Fallopian tube (tissue), 1 donor: ENCODE measurements around a stretch of chr11.

- PRO-cap, result no peak
These were observed 29.4 kb downstream of the PPP2R1B start for GRCh38 chr11:111736851-111737161.

DNA sequence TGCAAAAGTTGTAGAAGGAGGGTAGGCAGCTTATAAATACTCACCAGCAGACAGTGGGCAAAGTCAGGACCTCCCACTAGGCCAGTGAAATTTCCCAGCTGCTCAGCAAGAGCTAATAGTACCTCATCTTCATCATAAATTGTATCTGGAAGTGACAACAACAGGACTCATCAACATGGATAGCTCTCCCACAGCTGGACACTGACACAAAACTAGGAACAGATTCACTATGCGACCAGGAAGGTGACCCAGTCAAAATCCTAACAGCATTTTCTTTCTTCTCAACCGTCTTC, 1.5 kb downstream of the PPP2R1B start:
- PRO-cap, result no peak

- PRO-cap, result unidirectional peak, plus-strand start at chr11:111765566; unidirectional peak, plus-strand start at chr11:111765674
These were observed 523 bp downstream of the PPP2R1B start for GRCh38 chr11:111765494-111766237.

GRCh38 chr11:111908170-111908968, 3.2 kb downstream of the CRYAB start:
- PRO-cap, result no peak

- PRO-cap, result bidirectional peak, plus-strand start at chr11:111914309, minus-strand start at chr11:111914187
These were observed 1.4 kb downstream of the HSPB2 start for GRCh38 chr11:111913910-111914451.

GRCh38 chr11:111944635-111945170, 7.6 kb downstream of the DIXDC1 start:
- PRO-cap, result no peak

- PRO-cap, result bidirectional peak, plus-strand start at chr11:111977209, minus-strand start at chr11:111977111
These were observed 40.3 kb downstream of the DIXDC1 start for GRCh38 chr11:111977167-111978057.

- PRO-cap, result unidirectional peak, plus-strand start at chr11:111982236
These were observed 43.0 kb upstream of the DLAT start for GRCh38 chr11:111981671-111983068.

DNA sequence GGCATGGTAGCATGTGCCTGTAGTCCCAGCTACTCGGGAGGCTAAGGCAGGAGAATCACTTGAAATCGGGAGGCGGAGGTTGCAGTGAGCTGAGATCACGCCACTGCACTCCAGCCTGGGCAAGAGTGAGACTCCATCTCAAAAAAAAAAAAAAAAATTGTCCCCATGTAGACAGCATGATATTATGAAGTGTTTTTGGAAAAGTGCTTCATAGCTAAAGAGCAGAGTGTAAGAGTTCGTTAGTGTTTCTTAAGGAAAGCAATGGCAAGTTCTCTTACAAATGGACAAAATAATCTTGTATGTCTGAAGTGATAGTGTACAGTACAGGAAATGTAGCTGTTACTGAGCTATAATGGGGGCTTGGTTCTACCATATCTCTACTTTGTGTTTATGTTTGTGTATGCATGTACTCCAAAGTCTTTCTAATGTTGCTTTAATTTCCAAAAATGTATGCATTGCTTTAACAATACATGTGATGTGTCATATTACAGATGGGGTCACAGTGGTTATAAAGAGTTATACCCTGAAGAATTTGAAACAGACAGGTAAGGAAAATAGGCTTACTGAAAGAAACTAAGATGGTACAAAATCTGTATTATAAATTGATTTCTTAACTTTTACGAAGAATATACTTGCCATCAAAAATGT, 4.9 kb downstream of the TIMM8B start:
- PRO-cap, result no peak

- PRO-cap, result no peak
These were observed 1.3 kb downstream of the BCO2 start for GRCh38 chr11:112176540-112177145.

- PRO-cap, result no peak
These were observed 3.0 kb upstream of the PTS start for GRCh38 chr11:112223241-112223602.

GRCh38 chr11:112270544-112270988, 9.9 kb upstream of the PLET1 start:
- PRO-cap, result unidirectional peak, plus-strand start at chr11:112270772

- PRO-cap, result no peak
These were observed 208.0 kb upstream of the PLET1 start for GRCh38 chr11:112468706-112469066.

DNA sequence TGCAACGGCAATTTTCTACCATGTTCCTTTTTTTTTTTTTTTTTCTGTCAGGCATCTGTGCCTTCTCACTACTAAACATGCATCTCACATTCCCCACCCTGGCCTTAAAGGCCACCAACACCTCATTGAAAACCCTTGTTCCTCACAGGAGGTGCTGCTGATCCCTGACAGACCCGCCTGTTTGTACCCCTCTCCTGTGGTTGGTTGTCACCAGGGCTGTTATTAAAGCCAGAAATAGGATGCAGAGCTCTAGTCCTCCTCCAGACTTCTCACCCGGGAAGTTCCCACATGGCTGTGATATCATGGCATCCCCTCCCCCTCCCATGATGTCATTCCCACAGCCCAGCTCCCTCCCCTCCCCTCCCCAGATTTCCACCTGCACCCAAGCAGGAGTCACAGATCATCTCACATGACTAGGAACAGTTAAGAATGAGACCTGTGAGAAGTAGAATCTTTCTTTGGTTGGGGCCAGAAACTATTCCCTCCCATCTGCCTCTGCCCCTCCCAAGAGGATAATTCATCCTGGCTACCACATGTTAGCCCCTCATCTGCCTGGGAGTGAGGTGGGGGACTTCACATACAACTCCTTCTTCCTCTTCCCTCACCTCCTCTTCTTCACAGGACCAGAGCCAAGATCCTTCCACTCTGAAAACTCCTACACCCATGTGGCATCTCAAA, 302.6 kb upstream of the NCAM1 start:
- PRO-cap, result no peak

- PRO-cap, result no peak
These were observed 164.2 kb upstream of the NCAM1 start for GRCh38 chr11:112797082-112797444.

DNA sequence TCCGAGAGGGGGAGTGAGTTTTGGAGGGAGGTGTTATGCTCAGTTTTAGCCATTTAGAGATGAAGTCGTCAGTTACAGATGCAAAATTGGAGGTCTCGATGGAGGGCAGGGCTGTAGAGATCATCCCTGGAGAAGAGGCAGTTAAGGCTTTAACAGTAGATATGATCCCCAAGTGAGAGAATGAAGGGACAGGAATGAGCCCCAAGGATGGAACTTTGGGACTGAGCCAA, 108.9 kb upstream of the NCAM1 start:
- PRO-cap, result no peak

DNA sequence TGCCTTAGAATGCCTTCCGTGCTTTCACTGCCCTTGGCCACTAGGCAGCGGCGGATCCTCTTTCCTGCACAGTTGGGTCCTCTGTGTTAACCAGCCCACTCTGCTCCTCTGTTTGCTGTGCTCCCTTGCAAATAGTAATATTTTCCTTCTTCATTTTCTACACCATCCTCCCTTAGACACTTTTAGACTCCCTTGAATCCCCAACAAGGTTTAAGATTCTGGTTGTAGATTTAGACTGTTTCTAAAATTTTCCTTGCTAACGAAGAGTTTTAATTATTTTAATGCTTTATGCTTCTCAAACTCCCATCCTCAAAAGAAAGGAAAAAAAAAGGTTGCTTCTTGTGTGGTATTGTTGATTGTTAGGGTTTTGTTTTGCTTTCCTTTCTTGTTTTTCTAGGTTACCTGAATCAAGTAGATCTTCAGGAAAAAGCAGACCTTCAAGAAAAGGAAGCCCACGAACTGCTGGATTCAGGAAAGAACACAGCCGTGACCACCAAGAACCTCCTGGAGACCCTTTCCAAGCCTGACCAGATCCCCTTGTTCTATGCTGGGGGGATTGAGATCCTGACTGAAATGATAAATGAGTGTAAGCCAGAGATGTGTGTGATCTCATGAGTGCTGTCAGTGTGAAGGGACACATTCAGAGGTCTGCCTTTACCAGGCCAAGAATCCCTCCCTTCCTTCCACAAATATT, 24.7 kb downstream of the TTC12 start:
- PRO-cap, result no peak

- PRO-cap, result no peak
These were observed 750 bp downstream of the USP28 start for GRCh38 chr11:113874610-113875034.

GRCh38 chr11:114040766-114041260, 18.7 kb upstream of the ZBTB16 start:
- PRO-cap, result no peak

DNA sequence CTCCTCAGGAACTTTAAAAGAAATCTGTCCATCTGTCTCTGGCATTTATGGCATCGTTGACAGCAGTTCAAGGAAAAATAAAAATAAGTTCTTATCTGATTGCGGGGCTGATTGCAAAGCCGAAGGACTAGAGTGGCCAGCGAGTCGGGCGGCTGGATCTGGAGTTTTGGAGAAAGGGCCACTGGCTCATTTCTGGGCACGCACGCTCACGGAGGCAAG, 16.6 kb downstream of the ZBTB16 start:
- PRO-cap, result no peak